WTC11 (cell line): Measurements from ENCODE around the genes CNTNAP5 and ERCC3.

DNA sequence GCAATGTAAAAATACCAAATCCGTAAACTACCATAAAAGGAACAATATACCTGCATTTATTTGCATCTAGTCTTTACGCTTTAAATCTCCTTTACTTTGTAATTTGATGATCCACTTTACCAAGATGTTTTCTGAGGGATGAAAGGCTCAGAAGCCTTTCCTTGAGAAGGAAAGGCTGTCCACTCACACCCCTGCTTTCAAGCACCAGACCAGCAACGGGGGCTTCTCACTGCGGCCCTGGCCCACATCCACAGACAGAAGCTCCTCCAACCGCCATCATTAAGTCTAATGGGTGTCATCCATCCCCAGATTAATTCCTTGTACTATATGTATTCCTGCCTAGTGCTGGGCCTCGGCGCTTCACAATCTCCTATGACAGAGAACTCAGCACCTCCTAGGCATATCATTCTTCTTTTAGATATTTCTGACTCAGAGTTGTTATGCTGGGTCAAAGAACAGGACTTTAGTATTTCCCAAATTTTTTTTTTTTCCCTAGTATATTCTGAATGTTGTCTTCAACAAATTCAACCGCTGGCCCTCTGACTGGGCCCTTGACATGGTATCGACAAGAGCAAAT, 83.1 kb upstream of the TFCP2L1 start:
- PRO-cap, result no peak

- PRO-cap, result no peak
Observed at GRCh38 chr2:121425112-121425663, 140.2 kb upstream of the TFCP2L1 start.

DNA sequence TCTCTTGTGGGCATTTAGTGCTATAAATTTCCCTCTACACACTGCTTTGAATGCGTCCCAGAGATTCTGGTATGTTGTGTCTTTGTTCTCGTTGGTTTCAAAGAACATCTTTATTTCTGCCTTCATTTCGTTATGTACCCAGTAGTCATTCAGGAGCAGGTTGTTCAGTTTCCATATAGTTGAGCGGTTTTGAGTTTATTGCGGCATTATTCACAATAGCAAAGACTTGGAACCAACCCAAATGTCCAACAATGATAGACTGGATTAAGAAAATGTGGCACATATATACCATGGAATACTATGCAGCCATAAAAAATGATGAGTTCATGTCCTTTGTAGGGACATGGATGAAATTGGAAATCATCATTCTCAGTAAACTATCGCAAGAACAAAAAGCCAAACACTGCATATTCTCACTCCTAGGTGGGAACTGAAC, 154.5 kb upstream of the TFCP2L1 start:
- PRO-cap, result no peak

GRCh38 chr2:121605616-121606266, 43.5 kb downstream of the CLASP1 start:
- PRO-cap, result no peak

DNA sequence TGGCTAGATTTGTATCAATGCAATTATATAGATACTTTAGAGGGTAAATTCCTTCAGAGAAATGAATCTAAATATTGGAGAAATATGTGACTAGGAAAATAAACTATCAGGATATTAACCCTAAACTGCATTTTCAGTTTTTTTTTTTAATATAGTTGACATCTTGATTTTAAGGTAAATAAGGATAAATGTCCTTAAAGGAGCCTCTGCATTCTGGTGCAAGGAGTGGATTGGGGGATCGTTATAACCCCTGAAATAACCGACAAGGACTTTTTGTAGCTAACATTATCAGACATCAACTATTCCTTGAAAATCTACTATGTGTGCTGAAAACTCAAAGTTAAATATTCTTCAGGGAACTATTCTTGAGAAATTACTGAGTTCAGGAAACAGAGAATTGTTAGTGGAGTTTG, 4.0 kb upstream of the CNTNAP5 start:
- PRO-cap, result no peak

GRCh38 chr2:124025054-124025700, at the start of gene CNTNAP5:
CNTNAP5 (plus strand) TSS chr2:124025287.
- PRO-cap, result bidirectional peak, plus-strand start at chr2:124025287, minus-strand start at chr2:124025173; bidirectional peak, plus-strand start at chr2:124025382, minus-strand start at chr2:124025352

- PRO-cap, result unidirectional peak, plus-strand start at chr2:124607075
Observed at GRCh38 chr2:124607006-124607233, 581.8 kb downstream of the CNTNAP5 start.

GRCh38 chr2:124986918-124987284, 961.8 kb downstream of the CNTNAP5 start:
- PRO-cap, result no peak

DNA sequence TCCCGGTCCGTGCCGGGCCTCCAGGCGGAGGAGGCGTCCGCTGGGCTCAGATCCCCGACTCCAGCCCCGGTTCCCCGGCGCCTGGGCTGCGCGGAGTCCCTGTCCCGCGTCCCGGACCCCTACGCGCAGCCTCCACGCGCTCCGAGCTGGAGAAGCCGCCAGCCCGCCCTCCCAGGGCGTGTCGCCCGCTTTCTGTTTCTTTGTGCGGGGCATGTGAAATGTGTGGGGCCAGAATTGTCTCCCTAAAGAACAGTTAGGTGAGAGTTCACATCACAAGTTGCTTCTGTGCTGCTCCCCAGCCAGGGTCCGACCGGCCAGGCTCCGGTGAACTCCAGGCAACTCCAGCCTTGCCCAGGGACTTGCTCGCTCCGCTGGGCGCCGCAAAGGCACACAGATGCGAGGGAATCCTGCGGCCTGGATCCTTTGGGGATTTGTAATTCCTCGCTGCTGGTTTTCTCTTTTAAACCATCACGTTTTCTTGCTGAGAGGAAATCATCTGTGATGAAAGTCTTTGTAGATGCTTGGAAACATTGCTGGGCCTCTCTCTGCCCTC, 526 bp downstream of the GYPC start:
- PRO-cap, result bidirectional peak, plus-strand start at position 354 of the sequence, minus-strand start at position 390 of the sequence

GRCh38 chr2:127003411-127003831, 103.5 kb downstream of the BIN1 start:
- PRO-cap, result no peak

- PRO-cap, result no peak
Observed at GRCh38 chr2:127049976-127050297, 57.0 kb downstream of the BIN1 start.

DNA sequence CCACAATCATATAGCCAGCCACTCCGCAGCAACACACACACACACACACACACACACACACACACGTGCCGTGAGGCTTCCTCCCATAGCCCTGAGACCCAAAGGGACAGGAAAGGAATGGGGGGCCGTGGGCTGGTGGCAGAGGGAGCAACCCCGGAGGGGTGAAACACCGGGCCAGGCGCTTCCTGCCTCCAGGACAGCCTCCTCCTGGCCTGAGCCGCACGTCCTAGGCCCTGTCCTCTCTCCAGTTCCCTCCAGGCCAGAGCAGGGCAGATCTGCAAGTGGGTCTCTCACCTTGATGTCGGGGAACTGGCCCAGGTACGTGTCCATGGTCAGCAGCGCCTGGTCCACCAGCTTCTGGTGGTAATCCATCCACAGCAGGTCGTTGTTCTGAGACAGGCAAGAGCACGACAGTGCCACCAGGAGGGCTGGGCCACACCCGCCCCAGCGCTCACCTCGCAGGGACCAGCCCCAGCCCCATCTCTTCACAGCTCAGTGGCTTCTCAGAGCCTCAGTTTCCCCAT, 37.2 kb downstream of the BIN1 start:
- PRO-cap, result no peak

- PRO-cap, result no peak
Observed at GRCh38 chr2:127074228-127074723, 32.7 kb downstream of the BIN1 start.

- PRO-cap, result no peak
Observed at GRCh38 chr2:127076496-127077612, 30.1 kb downstream of the BIN1 start.

DNA sequence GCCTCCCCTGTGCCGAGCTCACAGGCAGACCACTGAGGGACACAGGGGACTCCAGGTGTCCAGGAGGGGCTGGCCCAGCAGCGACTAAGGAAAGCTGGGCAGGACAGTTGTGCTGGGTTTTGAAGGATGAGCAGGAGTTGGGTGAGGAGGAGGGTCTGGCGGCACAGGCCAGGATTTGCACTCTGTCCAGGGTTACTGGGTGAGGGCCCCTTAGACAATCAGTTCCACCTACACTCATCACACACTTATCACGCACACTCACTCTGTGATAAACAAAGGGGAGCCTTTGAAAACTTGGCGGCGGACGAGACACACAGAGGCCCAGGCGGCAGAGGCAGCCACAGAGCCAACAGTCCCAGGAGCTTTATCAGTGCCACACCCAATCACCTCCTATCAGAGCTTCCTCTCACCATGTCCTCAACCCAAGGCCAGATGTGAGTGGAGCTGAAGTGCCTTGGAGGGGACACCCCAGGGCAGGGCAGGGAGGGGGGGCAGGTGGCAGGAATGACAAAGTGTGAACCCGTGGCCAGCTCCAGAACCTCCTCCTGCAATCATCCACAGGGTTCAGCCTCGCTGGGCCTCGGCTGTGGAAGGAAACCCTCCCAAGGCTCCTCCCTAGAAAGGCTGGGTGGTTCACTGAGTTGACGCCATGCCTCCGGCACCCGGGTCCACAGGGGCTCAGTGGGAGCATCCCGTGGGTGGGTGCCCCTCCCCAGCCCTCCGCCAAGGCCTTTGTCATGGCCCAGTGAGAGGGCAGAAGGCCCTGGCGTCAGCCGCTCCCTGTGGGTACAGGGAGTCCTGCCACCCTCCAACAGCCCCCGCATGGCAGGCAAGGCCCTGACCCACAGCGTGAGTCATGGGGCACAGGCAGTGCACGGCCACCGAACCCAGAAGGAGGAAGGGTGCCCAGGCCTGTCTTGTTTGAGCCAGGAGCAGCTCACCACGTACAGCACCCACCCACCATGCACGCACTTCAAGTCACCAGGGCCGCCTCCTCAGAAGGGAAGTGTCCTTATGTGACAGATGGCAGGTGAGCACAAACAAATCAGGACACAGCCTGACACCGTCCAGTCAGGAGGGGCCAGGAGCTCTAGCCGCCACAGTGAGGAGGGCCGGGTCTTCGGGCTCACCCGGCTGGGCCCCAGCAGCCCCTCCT, 26.3 kb downstream of the BIN1 start:
- PRO-cap, result no peak

- PRO-cap, result no peak
Observed at GRCh38 chr2:127175350-127176190, 44.5 kb downstream of the CYP27C1 start.

DNA sequence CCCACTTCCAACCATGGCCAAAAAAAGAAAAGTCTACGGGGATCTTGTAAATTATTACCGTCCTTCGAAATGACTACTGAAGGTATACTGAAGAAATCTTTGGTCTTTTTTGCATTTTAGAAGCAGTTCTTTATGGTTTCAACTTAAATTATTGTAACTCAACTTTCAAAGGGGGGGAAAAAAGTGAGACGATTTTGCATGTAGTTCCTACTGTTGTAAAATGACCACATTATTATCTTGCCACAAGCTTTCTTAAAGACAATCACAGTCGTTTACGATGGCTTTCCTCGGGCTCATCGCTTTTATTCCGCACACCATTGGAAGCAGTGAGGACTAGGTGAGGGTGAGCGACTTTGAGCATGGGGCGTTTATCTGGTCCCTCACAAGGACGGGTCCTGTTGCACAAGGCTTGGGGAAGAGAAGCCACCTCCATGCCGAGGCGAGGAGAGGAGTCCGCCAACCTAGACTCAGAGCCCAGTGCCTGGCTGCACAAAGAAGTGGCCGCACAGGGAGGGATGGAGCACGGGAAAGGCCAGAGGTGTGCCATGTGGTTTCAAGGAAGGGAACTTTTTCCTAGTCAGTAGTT, 543 bp upstream of the CYP27C1 start:
- PRO-cap, result no peak

DNA sequence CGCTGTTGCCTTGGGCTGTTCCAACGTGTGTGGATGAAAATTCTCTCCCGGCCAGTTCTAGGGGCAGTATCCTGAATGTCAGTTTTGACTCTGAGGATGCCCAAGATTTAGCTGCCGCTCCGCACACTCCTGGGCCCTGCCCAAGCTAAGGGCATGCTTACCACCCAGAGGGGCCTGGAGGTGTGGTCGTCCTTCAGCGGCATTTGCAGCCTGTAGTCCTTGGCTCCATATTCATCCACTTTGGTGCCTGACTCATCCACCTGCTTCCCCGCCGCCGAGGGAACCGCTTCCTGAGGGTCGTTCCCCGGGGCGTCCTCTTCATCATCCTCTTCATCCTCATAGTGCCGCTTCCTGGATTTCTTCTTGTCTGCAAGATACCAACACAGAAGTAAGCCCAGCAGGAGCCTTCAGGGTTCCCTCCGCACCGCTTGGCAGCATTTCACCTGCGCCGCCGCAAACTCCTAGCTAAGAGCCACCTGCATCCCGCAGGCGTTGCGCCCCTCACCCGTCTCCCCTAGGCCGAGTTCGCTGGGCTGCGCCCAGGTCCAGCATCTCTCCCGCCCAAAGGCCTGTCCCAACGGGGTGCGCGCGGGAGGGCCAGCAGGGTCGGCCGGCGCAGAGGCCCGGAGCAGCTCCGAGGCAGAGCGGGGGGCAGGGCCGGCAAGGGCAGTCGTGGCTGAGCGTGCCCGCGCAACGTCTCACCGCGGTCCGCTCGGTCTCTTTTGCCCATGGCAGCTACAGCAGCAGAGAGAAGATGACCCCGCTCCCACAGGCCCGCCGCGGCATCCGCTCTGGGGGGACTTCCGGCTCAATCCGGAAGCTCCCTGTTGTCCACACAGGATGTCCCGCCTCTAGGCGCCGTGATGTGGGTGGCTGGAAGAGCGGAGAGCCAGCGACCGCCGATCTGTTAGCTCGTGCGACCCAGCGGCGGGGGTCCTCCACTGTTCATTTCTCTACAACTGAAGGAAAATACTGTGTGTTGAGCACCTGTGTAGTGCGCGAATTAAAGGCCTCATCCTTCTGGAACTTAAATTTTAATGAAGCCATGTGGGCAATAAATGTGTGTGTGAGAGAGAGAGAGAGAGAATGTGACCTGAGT, at the start of gene ERCC3:
Gene ERCC3 (minus strand): TSS at position 793 of the 1,099 bp plus-strand sequence.
- PRO-cap, result unidirectional peak, plus-strand start at position 564 of the sequence; bidirectional peak, plus-strand start at position 861 of the sequence, minus-strand start at position 793 of the sequence

- PRO-cap, result no peak
Observed at GRCh38 chr2:127306957-127307605, 13.1 kb upstream of the ERCC3 start.

- PRO-cap, result no peak
Observed at GRCh38 chr2:127351586-127352266, 36.0 kb downstream of the MAP3K2 start.